ENCODE data around the genes TYRO3 and TMEM87A.

GRCh38 chr15:41558398-41559417 lies at the start of gene TYRO3:
Gene TYRO3, plus strand, starts transcription at chr15:41559212.
- PRO-cap: bidirectional peak, plus-strand start at chr15:41559022, minus-strand start at chr15:41558914; bidirectional peak, plus-strand start at chr15:41559266, minus-strand start at chr15:41559110
- RAMPAGE, long total RNA: no peak

DNA sequence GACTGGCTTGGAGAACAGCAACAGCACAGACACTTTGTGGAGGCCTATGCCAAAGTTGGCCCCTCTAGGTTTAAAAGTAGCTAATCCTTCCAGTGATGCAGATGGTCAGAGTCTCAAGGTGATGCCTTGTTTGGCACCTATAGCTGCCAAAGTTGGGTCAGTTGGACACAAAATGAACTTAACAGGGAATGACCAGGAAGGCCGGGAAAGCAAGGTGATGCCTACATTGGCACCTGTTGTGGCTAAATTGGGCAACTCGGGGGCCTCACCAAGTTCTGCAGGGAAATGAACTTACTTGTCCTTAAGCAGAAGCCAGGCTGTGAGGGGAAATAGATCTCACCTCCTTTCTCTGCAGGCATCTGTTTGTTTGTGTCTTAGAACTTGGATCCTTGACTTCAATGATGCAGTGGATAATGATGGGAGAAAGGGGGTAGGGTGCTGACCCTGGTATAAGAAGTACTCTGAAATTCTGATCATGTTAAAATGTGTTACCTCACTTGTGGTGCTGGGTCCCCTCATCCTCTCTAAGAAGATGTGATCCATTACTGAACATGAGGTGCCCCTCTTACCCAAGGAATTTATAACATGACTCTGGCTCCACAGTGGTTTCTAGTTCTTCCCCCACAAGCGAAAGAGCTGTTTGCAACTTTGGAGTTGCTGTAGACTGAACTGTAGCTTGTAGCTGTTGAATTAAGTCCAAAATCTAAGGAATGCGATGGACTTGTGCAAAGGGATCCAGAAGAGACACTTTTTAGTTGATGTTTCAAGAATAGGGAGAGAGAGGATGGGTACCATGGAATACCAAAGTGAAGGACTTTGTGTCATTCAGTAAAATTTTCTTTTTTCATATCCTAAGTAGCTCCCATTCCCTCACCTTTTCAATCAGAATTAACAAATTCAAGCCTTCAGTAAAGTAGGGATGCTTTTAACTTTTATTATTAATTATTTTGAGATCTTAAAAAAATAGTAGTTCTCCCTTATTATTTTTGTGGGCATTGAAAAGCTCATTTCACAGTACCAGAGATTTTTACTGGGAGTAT lies 7.0 kb upstream of the MAPKBP1 start:
- PRO-cap: no peak
- RAMPAGE, long total RNA: no peak

DNA sequence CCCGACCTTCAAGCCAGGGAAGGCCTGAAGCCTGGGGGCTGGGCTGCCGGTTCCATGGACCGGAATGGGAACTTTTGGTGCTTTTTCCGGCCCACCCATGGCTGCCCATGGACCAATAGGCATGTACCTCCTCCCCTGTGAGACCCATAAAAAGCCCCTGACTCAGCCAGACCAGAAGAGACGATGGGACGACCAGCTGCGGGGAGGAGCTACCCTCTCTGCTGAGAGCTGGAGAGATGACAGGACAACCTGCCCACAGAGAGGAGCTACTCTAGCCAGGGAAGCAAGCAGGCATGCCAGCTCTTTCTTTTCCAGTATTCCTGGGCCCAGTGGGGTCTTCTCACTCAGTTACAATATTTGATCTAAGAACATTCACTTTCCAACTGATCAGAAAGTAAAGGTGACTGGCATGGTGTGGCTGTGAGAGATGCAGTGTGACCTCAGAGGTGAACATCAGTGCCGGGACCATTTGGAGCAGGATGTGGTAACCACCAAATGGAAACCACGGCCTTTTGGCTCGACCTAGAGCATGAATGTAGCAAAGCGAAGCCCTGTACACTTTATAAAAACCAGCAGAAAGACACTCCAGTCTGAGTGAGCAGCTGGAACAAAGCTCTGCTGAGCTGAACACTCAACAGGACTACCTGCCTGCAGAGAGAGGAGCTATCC lies 3.2 kb downstream of the JMJD7 start:
- PRO-cap: no peak
- RAMPAGE, long total RNA: no peak

DNA sequence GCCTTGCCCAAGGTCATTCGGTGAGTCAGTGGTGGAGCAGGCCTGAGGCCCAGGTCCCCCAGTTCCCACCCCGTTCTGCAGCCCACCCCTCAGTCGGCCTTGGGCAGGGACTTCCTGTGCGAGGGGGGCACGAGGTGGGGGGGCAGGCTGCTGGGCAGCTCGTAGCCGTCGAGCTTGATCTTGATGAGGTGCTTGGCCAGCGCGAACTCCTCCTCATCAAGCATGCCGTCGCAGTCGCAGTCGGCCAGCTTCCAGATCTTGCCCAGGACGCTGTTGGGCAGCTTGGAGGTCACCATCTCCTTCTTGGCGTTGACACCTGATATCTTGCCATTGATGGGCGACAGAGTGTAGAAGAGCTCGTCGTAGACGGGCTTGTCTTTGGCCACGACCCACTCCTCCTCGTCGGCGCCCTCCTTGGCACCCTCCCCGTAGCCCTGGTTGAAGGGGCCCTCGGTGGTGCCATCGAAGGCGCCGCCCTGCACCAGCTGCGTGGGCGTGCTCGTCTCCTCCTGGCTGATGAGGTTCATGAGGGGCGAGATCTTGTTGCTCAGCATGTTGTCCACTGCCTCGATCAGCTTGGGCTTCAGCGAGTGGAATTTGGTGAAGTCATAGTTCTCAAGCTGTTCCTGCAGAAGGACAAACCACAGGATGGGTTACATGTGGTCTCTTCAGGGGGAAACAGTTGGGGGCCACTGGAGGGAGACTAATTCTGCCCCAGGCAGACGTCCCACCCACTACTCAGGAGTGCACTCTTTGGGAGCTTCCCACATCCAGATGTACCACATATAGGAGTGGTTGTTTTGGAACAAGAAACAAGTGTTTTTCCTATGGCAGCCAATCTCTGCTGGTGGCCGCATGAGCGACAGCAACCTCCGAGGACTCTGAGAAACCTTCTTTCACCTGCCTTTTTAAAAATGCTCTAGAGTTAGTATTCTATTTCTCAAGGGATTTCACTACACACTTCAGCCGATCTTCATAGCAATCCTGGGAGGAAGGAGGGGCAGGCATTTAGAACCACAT lies 7.0 kb upstream of the SPTBN5 start:
- PRO-cap: no peak
- RAMPAGE, long total RNA: no peak

DNA sequence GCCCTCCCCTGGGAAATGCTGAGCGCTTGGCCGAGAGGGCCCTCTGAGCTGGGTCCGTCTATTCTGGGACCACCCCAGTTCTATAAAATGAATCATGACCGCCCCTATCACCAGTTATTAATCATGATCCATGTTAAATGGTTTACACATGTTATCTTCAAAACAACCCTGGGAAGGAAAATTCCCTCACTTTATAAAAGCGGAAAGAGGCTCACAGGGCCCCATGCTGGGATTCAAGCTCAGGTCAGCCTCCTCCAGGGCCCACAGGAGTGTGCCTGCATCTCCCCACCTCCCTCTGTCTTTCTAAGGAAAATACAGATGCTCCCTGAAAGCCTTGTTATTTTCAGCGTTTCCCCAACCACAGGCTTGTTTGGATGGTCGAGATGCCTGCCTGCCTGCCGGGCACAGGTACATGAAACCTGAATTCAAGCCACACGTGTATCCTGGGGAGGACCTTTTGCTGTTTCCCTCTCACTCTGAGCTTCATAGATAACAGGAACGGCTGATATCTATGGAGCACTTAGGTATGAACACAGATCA lies 39.1 kb upstream of the SPTBN5 start:
- PRO-cap: no peak
- RAMPAGE, long total RNA: no peak

DNA sequence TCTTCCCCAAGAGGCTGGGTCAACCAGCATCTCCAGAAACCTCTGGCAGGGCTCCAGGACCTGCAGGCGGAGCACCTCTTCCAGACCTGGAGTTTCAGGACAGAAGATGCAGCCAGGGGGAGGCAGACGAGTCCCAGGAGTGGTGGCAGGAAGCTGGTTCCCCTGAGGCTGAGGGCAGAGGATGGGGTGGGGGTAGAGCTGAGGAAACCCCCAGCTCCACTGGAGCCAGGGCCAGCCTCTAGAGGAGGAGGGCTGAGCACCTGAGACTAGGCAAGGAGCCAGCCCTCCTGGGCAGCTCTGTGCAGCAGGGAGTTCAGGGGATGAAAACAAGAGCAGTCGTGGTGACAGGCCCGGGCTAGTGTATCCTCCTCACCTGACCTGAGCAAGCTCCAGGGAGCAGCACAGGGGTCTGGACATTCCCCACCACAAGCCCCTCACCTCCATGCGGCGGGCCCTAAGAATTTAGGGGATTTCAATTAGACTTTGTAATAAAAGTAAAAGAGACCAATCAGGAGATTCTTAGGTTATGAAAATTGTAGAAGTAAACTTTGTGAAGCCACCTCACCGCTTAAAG lies 369 bp upstream of the PLA2G4D start:
- PRO-cap: no peak
- RAMPAGE, long total RNA: no peak

DNA sequence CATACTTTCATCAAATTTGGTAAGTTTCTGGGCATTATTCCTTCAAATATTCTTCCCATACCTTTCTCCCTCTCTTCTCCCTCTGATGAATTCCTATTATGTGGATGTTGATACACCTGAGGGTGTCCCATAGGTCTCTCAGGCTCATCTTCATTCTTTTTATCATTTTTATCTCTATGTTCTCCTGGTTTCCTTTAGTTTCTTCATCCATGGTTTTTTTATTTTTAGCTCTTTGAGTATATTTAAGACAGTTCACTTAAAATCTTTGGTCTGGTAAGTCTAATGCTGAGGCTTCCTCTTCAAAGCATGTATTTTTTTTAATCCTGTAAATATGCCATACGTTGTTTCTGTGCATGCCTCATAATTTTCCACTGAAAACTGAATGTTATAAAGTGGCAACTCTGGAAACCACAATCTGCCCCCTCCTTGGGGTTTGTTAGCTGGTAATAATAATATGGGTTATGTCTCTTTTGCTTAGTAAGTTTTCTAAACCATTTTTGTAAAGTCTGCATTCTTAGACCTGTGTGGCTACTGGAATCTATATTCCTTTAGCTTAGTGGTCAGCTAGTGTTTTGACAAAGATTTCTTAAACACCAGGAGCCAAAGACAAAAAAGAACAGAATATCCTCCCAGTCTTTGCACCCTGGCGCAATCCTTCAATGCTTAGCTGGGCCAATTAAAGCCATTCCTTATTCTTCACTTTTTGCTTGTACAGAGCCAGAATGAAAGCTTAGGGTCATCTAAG lies 20.3 kb upstream of the GANC start:
- PRO-cap: no peak
- RAMPAGE, long total RNA: no peak

- PRO-cap: no peak
- RAMPAGE, long total RNA: no peak
These were observed 1.5 kb upstream of the GANC start for GRCh38 chr15:42271452-42271885.

GRCh38 chr15:42272916-42273771 lies at the start of gene TMEM87A:
Gene TMEM87A, minus strand, starts transcription at chr15:42273433.
- PRO-cap: bidirectional peak, plus-strand start at chr15:42273275, minus-strand start at chr15:42273042; bidirectional peak, plus-strand start at chr15:42273624, minus-strand start at chr15:42273415
- RAMPAGE, long total RNA: no peak

GRCh38 chr15:42401467-42401986 lies 42.2 kb downstream of the CAPN3 start:
- PRO-cap: no peak
- RAMPAGE, long total RNA: no peak

DNA sequence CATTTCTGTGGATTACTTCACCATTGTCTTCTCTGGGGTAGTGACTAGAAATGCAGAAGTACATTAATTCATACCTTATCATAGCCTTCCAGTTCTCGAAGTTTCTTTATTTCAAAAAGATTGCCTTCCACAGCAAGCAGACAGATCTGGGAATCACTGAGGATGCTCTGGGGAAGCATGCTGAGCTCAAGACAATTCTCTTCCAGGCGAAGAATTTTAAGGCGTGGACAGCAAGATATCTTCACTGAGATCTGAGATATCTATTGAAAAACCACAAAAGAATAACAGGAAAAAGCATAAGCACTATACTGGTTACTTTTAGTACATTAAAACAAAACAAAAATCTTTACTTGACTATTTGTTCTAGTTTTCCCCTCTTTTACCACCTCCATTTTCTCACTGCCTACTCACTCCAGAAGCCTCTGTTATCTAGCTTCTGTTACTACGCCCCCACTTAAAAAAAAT lies 3.6 kb downstream of the LRRC57 start:
- PRO-cap: no peak
- RAMPAGE, long total RNA: no peak

GRCh38 chr15:42549190-42549437 lies 476 bp downstream of the HAUS2 start:
- PRO-cap: no peak
- RAMPAGE, long total RNA: no peak

- PRO-cap: no peak
- RAMPAGE, long total RNA: no peak
These were observed 11.7 kb downstream of the CDAN1 start for GRCh38 chr15:42724946-42725913.

DNA sequence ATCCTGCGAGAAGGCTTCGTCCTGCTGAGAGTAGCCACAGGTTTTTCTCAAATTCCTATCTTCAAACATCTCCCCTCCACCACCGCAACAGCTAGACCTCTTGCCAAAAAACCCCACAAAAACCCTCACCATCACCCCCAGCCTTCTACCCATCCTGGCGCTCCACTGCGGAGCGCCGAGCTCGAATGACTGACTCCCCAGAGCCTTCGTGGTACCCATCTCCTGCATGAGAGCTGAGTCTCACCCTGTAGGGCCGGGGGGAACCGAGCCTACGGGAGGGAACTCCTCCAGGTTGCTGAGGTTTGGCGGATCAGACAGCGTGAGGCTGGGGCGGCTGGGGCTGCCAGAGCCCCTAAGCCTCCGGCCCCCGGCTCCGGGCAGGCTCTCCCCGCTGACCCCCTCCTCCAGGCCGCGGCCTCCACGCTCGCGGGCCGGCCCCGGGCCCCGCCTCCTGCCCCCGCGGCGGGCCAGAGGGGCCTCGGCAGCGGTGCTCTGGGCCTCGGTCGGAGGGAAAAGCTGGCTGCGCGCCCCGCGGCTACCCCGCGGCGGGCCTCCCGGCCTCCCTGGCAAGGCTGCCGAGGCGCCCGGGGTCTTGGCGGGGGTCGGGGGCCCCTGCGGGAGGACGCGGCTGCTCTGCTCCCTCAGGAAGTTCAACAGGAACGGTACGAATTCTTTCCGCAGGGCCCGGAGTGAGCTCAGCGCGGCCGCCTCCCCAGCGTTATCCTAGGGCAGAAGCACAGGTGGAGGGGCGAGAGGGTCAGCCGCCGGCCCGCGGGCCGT lies 680 bp downstream of the CDAN1 start:
- PRO-cap: unidirectional peak, plus-strand start at position 497 of the sequence
- RAMPAGE, long total RNA: no peak

DNA sequence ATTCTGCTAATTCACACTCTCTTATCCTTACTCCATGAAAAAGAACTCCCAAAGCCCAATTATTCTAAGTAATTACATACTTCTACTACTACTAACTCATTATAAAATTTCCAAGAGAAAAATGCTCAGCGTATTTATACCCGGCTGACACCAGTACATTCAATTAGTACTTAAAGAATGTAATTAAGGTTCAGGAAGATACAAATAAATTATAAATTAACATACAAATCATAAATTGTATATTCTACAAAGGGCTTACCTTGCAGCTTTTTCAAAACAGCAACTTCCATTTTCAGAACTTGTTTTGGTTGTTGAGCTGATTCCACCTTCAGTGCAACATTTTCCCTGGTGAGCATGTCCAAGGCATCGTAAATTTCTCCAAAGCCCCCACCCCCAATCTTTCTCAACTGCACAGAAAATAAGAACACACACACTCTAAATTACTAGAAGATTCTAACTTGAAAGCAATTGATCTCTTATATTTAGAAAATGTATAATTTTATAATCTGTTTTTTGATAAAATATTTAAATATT lies 48.2 kb downstream of the TTBK2 start:
- PRO-cap: no peak
- RAMPAGE, long total RNA: no peak

GRCh38 chr15:43105306-43105783 lies 493 bp downstream of the UBR1 start:
- PRO-cap: no peak
- RAMPAGE, long total RNA: no peak

- PRO-cap: no peak
- RAMPAGE, long total RNA: no peak
These were observed 845 bp downstream of the TMEM62 start for GRCh38 chr15:43134059-43134802.

GRCh38 chr15:43292627-43293181 lies 9.4 kb downstream of the TGM7 start:
- PRO-cap: no peak
- RAMPAGE, long total RNA: no peak

DNA sequence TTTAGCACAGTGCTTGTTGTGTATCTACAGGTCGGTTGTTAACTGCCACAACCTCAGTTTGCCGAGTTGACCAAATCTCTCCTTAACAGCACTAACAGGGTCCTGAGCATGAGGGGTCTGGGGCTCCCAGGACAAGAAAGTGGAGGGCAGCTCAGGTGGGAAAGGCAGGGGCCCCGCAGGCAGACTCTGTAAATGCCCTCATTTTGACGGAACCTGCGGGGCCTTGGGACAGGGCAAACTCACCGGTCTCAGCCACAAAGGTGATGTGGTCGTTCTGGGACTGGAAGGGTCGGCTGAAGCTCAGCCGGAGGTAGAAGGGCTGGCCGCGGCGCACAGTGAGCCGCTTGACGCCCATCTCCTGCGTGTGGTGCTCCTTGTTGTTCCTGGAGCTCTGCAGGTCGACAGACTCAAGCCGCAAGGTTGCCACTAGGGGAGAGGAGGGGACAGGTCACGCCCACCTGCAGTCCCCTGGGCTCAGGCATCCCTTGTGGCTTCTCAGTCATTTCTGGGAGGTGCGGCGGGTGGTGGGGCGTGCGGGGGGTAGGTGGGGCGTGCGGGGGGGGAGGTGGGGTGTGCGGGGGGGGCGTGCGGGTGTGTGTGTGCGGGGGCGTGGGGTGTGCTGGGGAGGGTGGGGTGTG lies 8.7 kb downstream of the TGM7 start:
- PRO-cap: no peak
- RAMPAGE, long total RNA: no peak

- PRO-cap: no peak
- RAMPAGE, long total RNA: no peak
These were observed 2.0 kb downstream of the ZSCAN29 start for GRCh38 chr15:43368727-43369382.

Measured in urinary bladder (tissue), 3 donors.